PFSK-1 (cell line): Measurements from ENCODE around the genes PRAMEF7, PRAMEF6, HNRNPCL2, PRAMEF9, PRAMEF13, PRAMEF15 and PRDM2.

DNA sequence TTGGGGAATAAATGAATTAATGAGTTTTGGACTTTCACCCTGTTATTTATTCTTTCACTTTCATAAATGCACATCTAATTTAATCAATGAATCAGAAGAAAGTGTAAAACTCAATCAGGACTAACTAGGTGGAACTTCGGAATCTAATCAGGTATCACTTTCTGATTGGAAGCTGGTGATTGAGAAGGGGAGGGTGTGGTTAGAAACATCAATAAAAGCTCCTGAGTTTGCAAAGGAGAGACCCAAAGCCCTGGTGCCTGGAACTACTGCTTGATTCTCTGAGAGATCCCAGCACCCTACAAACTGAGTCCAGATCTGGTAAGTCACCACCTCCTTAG lies at the start of gene PRAMEF7:
PRAMEF7 (plus strand) TSS at position 241 of the 338 bp plus-strand sequence.
- RRBS = no CpG with 5 or more reads among the region's 1 CpG

- RRBS = no CpG with 5 or more reads among the region's 5 CpGs
Measured at GRCh38 chr1:12947359-12947791, at the start of gene PRAMEF6. PRAMEF6 (minus strand) TSS chr1:12947580.

GRCh38 chr1:13116631-13117071 lies at the start of gene HNRNPCL2:
HNRNPCL2 (minus strand) TSS chr1:13116854.
- RRBS = no CpG with 5 or more reads among the region's 9 CpGs

GRCh38 chr1:13171647-13172053 lies at the start of gene PRAMEF9:
PRAMEF9 (plus strand) TSS chr1:13171848.
- RRBS = no CpG with 5 or more reads among the region's 3 CpGs

DNA sequence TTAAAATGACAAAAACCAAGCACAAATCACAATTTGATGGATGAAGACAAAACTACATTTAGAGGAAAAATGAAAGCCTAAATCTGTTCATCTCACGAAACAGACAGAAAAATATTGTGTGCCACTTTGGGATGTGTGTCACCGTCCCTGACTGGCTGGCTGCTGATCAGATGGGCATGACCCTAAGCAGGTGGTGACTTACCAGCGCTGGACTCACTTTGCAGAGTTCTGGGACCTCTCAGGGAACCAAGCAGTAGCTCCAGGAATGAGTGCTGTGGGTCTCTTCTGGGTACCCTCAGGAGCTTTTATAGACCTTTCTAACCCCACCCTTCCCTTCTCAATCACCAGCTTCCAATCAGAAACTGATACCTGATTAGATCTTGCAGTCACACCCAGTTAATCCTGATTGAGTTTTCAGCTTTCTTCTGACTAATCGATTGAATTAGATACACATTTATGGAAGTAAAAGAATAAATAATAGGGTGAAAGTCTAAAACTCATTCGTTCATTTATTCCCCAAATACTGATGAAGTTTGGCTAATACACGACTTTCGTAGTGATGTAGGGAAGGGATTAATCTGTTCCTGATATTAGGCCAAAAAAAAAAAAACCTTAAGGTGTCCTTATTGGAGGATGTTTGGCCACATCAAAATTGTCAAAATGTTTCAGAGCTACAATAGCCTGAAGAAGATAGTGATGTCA lies at the start of gene PRAMEF13:
PRAMEF13 (minus strand) TSS at position 280 of the 702 bp plus-strand sequence.
- RRBS = no CpG with 5 or more reads among the region's 7 CpGs

- RRBS = no CpG with 5 or more reads among the region's 6 CpGs
Measured at GRCh38 chr1:13315207-13315817, at the start of gene PRAMEF15. PRAMEF15 (plus strand) TSS chr1:13315581.

GRCh38 chr1:13454930-13455212 lies 44.6 kb downstream of the PRAMEF20 start:
- RRBS = no CpG with 5 or more reads among the region's 2 CpGs

DNA sequence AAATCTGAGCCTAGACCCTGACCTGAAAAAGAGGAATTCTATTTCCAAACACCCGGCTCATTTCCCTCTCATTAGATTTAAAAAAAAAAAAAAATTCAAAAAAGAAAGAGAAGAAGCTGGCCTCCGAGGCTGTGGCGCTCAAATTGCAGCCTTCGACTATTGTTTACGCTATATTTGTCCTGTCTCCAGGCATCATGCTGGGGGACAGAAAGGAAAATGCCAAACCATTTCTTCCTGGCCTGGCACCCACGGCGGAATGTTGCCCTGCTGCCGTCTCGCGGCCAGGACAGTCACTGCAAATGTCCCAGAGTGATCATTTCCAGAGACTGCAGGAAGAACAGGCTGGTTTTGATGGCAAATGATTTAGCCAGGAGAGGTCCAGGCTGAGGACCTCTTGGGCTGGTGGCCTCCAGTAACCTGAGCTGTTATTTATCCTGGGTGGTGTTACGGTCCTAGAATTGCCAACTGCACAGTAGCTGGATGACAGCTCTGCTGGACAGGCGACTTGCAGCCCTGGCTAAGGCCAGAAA lies 30.1 kb upstream of the LRRC38 start:
- RRBS = no CpG with 5 or more reads among the region's 12 CpGs

DNA sequence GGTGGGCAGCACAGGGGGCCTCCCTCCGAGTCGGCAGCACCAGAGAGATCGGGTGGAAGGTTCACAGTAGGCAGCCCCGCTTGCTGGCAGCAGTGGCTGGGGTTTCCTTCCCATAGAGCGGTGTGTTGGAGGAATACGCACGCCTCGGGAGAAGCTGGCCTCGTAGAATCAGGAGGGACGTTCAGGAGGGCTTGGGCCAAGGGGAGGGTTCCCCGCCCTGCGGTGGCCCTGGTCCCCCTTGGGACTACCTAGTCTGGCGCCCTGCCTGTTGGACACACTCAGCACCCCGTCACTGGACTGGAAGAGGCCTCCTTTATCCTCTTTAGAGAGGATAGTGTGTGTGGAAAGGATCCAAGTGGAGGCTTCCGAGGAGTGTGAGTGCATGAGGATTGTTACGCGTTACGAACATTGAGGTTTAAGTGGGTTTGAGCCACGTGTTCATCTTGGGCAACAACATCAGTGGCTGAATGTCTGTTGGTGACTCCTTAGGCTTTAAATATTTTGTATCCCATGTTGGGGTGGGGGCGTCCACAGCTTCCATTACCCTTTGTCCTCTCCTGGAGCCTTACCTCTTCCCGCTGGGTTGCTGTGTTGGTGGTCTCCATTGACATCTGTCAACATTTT lies 821 bp downstream of the PDPN start:
- RRBS = no CpG with 5 or more reads among the region's 21 CpGs

GRCh38 chr1:13699878-13700755 lies at the start of gene PRDM2:
PRDM2 (plus strand) TSS chr1:13700188.
- RRBS = 13% methylated on average over 62 of the region's 115 CpGs

GRCh38 chr1:13771103-13771413 lies 71.1 kb downstream of the PRDM2 start:
- RRBS = no CpG with 5 or more reads among the region's 5 CpGs

DNA sequence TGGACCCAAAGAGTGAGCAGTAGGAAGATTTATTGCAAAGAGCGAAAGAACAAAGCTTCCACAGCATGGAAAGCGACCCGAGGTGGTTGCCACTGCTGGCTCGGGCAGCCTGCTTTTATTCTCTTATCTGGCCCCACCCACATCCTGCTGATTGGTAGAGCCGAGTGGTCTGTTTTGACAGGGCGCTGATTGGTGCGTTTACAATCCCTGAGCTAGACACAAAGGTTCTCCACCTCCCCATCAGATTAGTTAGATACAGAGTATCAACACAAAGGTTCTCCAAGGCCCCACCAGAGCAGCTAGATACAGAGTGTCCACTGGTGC lies 282.4 kb downstream of the PRDM2 start:
- RRBS = no CpG with 5 or more reads among the region's 7 CpGs

GRCh38 chr1:14089719-14090174 lies 389.8 kb downstream of the PRDM2 start:
- RRBS = no CpG with 5 or more reads among the region's 2 CpGs

- RRBS = no CpG with 5 or more reads among the region's 6 CpGs
Measured at GRCh38 chr1:14673209-14673674, 74.8 kb downstream of the KAZN start.

- RRBS = no CpG with 5 or more reads among the region's 3 CpGs
Measured at GRCh38 chr1:14714517-14714881, 116.0 kb downstream of the KAZN start.

DNA sequence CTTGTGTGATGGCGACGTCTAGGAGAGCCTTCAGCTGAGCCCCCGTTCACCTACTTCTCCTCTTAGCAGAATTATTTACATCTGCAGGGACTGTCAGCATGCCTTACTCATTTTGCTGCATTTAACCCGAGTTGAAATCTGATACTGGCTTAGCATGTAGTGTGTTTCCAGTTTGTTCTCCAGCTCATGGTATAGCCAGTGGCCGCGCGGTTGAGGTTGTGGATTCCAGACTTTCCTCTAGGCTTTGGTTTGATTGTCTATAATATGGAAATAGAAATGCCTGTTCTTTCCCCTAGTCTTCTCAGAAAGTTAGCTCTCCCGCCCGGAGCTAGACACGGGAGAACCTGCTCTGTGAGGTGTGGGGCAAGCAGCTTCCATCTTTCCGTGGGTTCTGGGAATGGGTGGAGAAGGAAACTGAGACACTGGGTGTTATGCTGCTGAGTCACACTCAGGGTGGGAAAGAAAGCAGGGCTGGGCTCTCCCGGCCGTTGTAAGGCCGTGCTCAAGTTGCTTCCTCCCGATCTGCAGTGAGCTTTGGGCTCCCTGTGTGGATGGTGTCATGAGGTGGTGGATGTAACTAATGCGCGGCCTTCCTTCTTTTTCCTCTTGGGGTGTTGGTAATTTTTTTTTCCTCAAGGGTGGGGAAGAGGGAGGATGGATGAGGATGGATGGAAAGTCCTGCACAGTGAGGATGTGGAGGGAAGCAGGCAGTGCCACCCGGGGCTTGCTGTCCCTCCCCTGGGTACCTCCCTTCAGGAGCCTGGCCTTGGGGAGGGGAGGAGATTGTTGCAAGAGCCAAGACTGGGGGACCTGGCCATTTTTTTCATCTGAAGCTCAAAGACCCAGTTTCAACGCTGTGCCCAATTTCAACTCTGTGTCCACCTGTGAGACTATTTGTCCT lies 206.7 kb upstream of the TMEM51 start:
- RRBS = no CpG with 5 or more reads among the region's 19 CpGs

DNA sequence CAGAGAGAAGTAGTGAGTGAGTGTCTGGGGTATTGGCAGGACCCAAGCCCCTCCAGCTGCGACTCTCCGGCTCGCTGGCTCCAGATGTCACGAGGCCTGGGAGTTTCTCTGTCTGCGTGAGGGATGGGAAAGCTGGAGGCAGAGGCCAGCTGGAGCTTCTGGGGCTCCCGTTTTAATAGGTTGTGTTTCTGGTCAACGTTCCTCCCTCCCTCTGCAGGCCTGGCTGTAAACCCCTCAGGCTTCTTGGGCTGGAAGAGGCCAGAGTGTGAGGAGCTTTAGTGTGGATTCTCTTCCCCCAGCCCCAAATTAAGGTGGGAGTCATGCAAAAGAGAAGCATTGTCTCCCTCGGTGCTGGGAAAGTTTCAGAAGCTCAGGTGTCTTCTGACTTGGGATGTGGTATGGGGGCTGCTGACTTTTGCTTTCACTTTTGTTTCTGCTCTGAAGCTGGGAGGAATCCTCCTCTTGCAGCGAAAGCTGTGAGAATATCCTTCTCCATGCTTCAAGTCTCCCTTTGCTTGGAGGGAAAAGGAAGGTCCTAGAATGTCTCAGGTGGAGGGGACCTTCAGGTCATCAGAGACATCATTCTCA lies 2.7 kb downstream of the TMEM51 start:
- RRBS = no CpG with 5 or more reads among the region's 9 CpGs

DNA sequence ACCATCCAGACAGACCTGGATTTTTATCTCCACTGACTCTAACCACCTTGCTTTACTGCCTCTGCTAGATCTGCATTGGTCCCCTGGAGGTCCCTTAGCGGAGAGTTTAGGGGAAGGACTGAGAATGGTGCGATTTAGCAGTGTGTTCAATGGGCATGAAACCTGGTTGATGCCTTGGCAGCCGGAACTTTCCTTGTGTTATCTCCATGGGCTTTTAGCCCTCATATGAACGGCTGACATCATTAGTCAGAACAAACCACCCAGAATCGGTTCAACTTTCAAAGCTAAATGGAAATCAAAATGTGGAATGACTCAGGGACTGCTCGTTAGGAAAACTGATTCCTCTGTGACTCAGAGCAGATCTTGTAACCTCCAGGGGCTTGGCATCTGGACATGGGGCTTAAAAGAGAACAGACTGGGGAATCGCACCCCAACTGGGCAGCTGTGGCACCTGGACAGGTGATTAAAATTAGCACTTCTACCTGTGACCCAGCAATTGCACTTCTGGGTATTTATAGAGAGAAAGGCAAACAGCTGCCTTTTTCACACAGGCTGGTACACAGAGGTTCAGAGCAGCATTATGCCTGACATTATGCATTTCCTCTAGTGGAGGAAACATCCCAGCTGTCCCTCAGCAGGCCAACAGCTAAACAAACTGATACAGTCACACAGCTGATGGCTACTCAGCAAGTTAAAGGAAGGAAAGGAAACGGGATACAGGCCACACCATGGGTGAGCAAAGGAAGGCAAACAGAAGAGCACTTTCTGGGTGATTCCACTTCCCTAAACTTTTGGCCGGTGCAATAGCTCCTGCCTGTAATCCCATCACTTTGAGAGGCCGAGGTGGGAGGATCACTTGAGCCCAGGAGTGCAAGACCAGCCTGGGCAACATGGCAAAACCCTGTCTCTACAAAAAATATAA lies 25.4 kb downstream of the TMEM51 start:
- RRBS = no CpG with 5 or more reads among the region's 10 CpGs

DNA sequence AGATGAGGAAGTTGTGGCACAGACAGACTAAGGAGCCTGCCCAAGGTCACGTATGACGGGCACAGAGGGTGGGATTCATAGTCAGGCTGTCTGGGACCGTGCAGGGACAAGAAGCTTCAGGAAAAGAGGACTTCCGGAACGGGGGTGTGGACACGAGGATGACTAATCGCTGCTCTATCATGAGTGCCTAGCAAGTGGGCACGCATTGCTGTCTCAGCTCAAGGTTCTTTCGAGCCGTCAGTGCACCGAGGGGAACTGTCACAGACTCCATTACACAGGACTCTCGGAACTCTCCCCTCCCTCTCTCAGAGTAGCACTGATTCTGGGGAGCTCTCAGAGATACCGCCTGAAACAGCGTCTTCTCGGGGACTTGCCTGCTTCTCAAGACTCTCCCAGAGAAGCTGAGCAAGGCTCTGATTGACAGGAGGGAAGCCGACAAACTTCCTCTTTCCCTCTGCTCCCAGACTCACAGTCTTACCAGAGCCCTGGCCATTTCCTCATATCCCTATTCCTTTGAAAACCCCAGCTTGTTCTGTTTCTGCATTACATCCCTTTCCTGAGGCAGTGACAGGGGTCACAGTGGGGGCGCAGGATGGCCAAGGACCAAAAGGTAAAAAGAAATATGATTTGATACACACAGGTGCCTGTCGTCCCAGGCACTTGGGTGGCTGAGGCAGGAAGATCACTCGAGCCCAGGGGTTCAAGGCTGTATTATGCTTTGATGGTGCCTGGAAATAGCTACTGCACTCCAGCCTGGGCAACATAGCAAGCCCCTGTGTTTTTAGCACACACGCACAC lies 14.4 kb downstream of the FHAD1 start:
- RRBS = no CpG with 5 or more reads among the region's 20 CpGs

- RRBS = no CpG with 5 or more reads among the region's 3 CpGs
Measured at GRCh38 chr1:15283419-15283862, 36.4 kb downstream of the FHAD1 start.